Tibial nerve (tissue), 3 donors: ENCODE measurements around a stretch of chr1.

DNA sequence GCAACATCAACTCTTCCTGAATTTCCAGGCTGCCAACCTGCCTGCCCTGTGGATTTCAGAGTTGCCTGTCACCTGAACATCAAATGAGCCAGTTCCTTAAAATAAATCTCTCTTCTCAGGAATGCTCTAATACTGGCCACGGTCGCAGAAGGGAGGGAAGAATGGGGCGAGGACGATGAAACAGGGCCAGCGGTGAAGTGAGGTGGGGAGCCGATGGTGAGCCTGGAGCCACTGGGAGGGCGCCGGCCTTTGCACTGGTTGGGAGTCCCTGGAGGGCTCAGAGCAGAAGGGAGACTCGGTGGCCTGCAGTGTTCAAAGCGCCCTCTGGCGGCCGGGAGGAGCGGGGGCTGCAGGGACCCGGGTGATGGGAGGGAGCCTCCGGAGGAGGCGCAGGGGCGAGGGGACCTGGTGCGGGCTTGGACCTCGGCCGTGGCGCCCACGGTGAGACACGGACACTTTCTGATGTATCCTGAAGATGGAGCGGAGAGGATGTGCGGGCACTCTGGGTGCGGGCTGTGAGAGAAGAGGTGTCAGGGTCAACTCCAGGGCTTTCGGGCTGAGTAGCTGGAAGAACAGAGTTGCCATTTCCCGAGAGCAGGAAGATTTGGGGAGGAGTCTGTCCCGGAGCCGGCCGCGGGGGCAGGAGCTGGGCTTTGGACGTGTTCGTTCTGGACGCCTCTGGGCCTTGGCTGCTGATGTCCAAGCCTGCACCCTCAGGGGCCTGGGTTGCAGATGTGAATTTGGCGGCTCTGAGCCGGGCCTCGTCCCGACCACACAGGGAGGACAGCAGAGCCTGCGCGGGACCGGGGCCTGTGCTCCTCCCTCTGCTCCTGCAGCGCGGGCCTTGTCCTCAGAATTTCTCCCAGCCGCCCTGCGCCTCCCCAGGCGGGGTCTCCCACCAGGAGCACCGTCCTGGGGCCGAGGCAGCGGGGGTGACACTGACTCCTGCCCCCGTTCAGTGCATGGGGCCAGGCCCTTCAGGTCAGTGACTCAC is 29.7 kb downstream of the HEYL start:
- PRO-cap: no peak
- RAMPAGE, long total RNA, 3 experiments: no peak in any of the 3 experiments

DNA sequence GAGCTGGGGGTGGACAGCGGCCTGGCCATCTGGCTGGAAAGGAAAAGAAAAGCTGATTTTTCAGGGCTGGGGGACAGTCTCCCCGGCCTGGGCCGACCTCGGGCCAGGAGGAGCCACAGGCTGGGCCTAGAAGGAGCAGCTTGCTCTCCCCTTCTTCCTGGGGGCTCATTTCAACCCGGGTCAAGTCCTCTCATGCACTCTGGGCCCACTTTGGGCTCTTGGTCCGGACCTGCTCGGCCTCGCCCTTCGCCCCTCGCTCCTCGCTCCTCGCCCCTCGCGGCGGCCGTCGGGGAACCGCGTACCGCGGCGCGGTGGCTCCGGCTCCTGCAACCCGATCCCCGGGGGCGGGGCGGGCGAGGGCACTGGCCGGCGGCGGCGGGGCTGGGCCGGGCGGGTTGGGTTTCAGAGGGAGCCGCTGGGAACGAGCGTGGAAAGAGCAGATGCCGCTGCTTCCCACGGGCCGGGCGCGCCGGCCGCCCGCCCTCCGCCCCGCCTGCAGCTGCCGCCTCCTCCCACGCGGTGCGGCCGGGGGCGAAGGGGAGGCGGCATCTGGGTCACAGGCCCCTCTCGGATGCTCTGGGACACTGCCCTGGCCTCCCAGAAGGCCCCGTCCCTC is 6.7 kb downstream of the HEYL start:
- PRO-cap: bidirectional peak, plus-strand start at position 439 of the sequence, minus-strand start at position 285 of the sequence
- RAMPAGE, long total RNA, 3 experiments: no peak in any of the 3 experiments

GRCh38 chr1:39645972-39647412 is 7.0 kb upstream of the HEYL start:
- PRO-cap: no peak
- RAMPAGE, long total RNA, 3 experiments: no peak in any of the 3 experiments

DNA sequence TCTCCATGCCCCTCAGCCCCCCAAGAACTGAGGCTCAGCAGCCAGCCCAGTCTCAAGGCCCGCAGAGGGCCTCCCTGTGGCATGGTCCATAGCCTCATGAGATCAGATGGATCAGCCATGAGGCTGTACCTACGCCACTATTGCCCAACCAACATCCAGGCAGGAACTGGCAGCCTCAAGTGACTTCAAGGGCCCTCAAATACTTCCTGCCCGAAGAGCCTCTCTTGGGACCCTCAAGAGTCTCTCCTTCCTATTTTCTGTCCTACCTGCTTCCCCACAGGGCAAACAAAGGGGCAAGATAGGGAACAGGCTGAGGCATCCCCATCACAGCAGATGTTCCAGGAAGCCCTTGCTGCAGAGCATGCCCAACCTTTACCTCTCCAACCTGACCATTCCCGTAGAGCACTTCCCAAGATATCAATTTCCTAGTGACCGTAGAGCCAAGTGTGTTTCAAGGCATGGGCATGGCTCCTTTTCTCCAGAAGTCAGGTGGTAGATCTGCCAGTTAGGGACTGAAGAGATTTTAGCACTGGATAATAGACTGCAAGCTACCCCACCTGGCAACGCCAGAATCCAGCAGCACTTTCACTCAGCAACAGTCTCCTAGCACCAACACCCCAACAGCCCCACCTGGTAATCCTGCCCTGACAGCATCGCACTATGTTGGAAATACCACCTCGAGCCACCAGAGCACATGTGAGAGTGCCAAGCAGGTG is 13.8 kb upstream of the MFSD2A start:
- PRO-cap: no peak
- RAMPAGE, long total RNA, 3 experiments: no peak in any of the 3 experiments

- PRO-cap: no peak
- RAMPAGE, long total RNA, 3 experiments: no peak in any of the 3 experiments
Observed at GRCh38 chr1:39958681-39959246, 3.8 kb downstream of the MFSD2A start.

- PRO-cap: no peak
- RAMPAGE, long total RNA, 3 experiments: no peak in any of the 3 experiments
Observed at GRCh38 chr1:40039386-40039575, 1.2 kb upstream of the CAP1 start.

GRCh38 chr1:40058999-40059738 is 18.6 kb downstream of the CAP1 start:
- PRO-cap: no peak
- RAMPAGE, long total RNA, 3 experiments: no peak in any of the 3 experiments

- PRO-cap: no peak
- RAMPAGE, long total RNA, 3 experiments: no peak in any of the 3 experiments
Observed at GRCh38 chr1:40094546-40094981, 2.5 kb downstream of the PPT1 start.

DNA sequence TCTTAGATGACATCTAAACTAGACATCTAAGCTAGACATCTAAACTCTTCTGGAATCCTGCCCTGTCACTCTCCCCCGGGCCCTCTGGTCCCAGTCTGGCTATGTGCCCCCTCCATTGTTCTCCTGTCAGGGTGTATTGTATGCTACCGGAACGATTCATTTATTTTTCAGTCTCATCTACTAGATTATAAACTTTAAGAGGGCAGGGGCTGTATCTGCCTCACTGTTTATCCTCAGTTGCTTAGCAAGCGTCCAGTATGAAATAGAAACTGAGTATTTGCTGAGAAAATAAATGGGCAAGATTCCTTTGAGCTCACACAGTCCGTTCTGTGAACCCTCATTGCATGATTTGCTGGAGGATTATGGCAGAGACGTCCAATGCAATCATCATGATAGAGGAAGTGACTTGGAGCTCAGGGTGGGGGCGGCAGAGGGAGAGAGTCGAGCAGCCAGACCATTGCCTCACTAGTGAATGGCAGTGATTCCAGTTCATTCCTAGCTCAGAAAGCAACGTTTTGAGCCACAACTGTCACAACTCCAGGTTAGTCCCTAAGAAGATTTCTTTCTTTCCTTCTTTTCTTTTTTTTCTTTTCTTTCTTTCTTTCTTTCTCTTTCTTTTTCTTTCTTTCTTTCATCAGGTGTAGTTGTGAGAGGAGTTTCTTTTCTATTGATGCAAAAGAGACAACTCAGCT is 27.4 kb upstream of the COL9A2 start:
- PRO-cap: no peak
- RAMPAGE, long total RNA, 3 experiments: no peak in any of the 3 experiments

- PRO-cap: no peak
- RAMPAGE, long total RNA, 3 experiments: no peak in any of the 3 experiments
Observed at GRCh38 chr1:40383523-40384148, 10.1 kb downstream of the SMAP2 start.

DNA sequence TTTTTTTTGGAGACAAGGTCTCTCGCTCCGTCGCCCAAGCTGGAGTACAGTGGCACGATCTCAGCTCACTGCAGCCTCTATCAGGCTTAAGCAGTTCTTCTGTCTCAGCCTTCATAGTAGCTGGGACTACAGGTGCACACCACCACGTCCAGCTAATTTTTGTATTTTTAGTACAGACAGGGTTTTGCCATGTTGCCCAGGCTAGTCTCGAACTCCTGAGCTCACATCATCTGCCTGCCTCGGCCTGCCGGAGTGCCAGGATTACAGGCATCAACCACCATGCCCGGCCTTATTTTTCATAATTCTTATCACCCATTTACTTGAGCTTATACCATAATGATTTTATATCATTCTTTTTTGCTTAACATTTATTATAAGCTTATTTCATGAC is 13.3 kb downstream of the SMAP2 start:
- PRO-cap: no peak
- RAMPAGE, long total RNA, 3 experiments: no peak in any of the 3 experiments

GRCh38 chr1:40391629-40392298 is 18.2 kb downstream of the SMAP2 start:
- PRO-cap: no peak
- RAMPAGE, long total RNA, 3 experiments: no peak in any of the 3 experiments

DNA sequence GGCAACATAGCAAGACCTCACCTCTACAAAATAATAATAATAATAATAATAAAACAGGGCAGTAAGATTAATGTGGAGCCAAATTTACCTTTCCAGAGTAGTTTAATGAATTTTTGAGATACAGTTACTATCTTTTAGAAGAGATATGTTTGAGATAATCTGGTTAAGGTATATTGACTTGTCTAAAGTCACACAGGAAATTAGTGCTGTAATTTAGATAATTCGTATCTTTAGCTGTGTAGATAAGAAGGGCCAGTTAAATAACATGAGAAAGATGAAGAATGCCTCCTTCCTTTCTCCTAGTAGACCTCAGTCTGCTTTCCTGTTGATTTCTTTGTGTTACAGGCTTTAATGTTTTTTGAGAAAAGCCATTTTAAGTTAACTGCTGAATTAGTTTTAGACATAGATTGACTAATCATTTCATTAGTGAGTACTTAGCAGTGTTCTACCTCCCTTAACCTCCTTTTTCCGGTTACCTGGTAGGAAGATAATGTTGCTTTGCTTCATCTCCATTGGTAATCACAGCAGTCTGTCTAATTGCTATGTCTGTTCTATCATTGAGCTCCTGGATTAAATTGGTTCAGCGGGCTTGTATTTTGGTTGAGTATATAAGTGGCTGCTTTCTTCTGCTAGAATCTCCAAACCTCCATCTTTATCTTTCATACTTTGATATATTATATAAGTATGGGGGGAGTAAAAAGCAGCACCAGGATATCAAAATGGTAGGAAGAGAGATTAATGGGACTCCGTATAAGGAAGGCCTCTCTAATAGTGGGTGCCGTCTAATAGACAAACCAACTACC is 22.2 kb downstream of the SMAP2 start:
- PRO-cap: no peak
- RAMPAGE, long total RNA, 3 experiments: no peak in any of the 3 experiments

GRCh38 chr1:40450775-40450869 is 346 bp downstream of the ZFP69B start:
- PRO-cap: no peak
- RAMPAGE, long total RNA, 3 experiments: no peak in any of the 3 experiments

DNA sequence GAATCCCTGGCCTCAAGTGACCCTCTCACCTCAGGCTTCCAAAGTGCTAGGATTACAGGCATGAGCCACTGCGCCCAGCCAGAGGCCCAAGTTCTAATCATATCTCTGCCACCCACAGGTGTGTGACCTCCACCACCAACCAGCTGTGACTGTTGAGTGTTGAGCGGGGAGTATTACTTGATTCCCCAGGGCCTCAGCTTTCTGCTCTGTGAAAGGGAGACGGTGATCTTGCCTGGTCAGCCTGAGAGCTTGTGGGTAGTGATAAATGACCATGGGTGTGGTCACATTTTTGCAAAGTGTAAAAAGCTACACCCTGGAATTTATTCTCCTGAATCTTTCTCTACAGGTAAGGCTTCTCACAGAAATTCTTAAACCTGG is 1.9 kb upstream of the CITED4 start:
- PRO-cap: no peak
- RAMPAGE, long total RNA, 3 experiments: no peak in any of the 3 experiments

- PRO-cap: no peak
- RAMPAGE, long total RNA, 3 experiments: no peak in any of the 3 experiments
Observed at GRCh38 chr1:40898351-40898984, 36.3 kb upstream of the CITED4 start.

- PRO-cap: no peak
- RAMPAGE, long total RNA, 3 experiments: no peak in any of the 3 experiments
Observed at GRCh38 chr1:40919410-40920072, 57.4 kb upstream of the CITED4 start.

- PRO-cap: no peak
- RAMPAGE, long total RNA, 3 experiments: no peak in any of the 3 experiments
Observed at GRCh38 chr1:40930205-40930498, 49.3 kb upstream of the CTPS1 start.

DNA sequence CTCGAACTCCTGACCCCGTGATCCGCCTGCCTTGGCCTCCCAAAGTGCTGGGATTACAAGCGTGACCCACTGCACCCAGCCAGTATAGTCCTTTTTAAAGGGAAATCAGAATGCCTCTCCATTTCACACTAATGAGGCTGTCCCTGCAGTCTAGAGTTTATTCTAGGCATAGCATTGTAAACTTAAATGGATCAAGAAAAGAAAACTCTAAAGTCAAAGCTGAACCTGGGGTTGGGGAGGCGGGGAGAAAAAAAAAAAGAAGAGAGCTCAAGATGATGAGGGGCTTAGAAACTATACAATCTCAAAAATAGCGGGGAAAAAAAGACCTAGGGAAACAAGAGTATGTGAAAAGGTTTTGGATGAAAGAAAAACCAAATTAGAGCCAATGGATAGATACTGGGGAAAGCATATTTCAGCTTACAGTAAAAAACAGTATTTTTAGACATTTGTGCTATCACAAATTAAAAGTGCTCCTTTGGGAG is 79.3 kb upstream of the SLFNL1 start:
- PRO-cap: no peak
- RAMPAGE, long total RNA, 3 experiments: no peak in any of the 3 experiments

DNA sequence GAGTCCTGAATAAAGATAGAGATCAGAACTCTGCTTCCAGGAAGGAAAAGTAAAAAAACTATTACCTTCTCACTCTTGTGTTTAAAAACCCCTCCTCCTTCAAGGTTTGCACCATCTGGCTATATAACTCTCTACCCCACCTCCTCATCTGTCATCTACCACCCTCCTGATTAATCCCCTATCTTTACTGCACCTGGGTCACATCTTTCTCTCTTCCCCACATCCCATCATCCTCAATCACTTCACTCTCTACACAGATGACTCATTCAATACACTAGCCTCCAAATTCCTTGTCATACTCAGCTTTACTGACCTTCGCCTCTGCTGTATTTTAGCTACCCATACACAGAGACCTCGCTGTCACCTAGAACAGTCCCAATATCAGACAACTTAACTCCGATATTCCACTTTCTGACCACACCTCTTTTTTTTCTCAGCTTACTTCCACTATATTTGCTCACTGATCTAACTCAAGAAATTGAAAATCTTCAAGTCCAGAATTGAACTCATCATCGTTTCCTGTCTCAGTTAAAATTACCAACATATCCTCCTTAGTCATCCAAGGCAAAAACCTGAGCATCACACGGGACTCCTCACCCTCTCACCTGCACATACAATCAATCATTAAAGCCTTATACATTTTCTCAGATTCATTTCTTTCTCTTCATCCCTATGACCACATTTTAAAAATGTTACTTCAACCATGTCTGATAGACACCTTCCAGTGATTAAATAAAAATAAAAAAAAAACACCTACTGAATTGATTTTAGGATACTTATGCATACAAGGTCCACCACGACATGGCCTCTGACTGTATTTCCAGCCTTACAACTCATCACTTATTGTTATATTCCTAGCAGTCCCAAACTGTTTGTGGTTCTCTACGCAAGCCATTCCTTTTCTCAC is 3.5 kb downstream of the SCMH1 start:
- PRO-cap: no peak
- RAMPAGE, long total RNA, 3 experiments: start-site peak on the minus strand in 1 of 3 experiments, centred at position 274 of the sequence, 5 reads per replicate